Mesothelial cell of epicardium (in vitro differentiated cells): ENCODE measurements around a stretch of chr15.

DNA sequence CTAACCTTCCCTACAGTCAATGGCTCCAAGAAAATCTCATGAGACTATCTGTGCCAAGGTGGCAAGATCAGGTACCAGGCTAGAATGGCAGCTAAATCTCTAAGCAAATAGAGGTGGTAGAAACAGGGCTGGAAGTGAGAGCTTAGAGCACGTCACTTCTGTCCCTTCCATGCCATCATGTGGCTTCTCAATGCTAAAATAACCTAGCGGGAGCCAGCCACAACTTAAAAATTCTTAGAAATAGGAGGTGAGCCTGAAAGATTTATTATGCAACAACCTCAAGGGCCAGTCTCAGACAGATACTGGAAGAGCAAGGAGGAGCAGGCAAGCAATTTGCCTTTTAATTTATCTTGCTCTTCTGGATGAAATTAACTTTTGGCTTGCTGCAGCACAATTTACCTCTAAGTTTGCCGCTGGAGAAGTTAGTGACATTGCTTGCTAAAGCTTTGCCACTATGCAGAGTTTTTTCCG is 329.0 kb upstream of the RORA start:
- PRO-cap = no peak

DNA sequence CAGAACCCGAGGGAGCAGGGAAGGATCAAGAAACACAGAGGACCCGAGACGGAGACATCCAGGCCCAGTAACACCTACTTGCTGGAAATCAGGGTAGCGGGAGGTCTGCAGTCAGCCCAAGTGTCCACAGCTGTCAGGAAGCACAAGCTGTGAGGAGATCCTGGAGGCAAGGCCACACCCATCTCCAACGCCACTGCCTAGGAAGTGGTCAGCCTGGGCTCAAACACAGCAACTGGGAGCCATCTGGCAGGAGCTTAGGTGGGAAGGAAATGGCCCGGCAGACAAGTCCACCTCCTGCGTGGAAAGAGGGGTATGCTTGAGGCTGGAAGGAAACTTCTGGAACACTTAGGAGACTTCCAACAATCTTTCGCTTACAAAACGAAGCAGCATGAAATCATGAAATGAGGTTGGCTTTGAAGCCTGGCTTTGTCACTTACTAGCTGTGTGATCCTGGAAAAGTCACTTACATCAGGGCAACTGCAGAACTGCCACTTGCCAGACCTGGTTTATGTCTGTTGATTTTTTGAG is 407.1 kb downstream of the VPS13C start:
- PRO-cap = no peak

- PRO-cap = no peak
These were observed 206.2 kb downstream of the VPS13C start for GRCh38 chr15:61853823-61854625.

GRCh38 chr15:62067101-62067490 is 319 bp downstream of the C2CD4A start:
- PRO-cap = no peak

- PRO-cap = no peak
These were observed 808 bp downstream of the C2CD4A start for GRCh38 chr15:62067491-62068078.

GRCh38 chr15:62350527-62351001 is 39.8 kb upstream of the TLN2 start:
- PRO-cap = no peak

DNA sequence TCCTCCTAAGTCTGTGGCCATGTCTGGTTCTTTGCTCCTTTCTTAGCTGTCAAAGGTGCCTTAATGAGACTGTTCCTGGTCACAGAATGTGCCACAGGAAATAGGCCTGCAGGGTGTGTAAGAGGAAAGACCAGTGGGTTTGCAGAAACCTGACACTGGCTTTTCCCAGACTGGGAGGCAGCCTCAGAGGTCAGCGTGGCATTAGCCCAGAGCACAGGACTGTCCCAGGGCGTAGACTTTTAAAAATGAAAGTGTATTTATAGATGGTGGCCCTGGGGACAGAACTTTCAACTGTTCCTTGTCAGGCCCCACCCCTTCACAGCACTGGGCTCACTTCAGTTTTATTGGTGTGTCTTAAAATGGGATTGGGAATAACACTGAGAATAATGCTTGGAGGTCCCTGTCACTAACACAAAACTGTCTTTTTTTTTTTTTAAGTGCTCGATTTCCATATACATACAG is 82.6 kb downstream of the TLN2 start:
- PRO-cap = no peak

- PRO-cap = no peak
These were observed 234.8 kb downstream of the TLN2 start for GRCh38 chr15:62624825-62625803.

GRCh38 chr15:62812238-62812704 is 230.3 kb upstream of the TPM1 start:
- PRO-cap = no peak

DNA sequence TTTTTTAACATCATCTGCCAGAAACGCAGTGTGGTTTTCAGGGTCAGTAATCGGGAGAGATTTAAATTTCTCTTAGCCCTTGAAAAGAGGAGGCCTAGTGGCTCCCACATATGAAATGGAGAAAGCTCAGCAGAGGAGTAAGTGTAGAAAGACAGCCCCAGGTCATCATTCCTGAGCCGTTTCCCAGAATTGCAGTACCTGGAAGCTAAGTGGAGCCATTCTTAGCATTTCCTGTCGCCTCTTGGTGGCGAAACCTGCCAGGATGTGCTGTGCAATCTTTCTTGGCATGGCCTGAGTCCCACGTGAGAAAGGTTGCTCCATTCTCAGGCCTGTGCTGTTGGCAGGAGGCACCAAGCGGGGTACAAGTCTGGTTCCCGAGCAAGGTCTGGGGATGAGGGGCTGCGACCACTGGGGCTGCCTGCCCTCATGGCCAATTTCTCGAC is 207.2 kb upstream of the TPM1 start:
- PRO-cap = no peak

GRCh38 chr15:62857367-62858083 is 185.0 kb upstream of the TPM1 start:
- PRO-cap = no peak

GRCh38 chr15:63011141-63011838 is 31.3 kb upstream of the TPM1 start:
- PRO-cap = no peak

DNA sequence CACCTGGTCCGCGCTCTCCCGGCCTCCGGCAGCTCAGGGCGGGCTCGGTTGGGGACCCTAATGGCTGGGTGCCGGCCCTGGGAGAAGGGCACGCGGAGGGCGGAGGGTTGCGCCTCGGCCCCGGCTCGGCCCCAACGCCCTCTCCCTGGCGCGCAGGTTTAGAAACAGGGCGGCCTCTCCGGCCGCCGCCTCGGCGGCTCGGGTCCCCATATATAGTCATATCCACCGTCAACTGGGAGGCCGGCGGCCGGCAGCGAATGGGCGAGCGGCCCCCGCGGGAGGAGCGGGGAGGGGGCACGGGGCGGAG is 273 bp upstream of the TPM1 start:
- PRO-cap = bidirectional peak, plus-strand start outside the sequence, minus-strand start at position 234 of the sequence

GRCh38 chr15:63122998-63123563 is 1.4 kb downstream of the LACTB start:
- PRO-cap = no peak

DNA sequence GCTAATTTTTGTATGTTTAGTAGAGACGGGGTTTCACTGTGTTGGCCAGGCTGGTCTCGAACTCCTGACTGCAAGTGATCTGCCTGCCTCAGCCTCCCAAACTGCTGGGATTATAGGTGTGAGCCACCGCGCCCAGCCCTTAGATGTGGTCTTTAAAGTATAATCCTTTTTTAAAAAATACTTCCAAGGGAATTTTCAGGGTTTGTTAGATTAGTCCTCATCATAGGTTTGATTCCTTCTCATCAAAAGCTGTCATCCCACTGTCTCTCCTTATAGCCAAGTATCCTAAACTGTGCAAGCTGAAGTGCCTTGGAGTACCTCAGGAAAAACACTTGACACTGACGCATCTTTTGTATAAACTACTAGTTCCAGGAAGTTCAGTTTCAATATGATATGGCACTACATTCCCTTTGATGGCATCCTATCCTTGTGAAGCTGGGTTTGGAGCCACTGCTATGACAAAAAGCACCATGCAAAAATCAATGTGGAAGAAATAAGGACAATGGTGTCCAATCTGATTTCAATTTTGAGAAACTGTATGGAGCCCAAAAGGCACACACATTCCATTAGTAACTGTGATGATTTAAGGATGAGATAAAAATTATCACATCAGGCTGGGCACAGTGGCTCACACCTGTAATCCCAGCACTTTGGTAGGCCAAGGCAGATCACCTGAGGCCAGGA is 5.7 kb downstream of the RPS27L start:
- PRO-cap = no peak

- PRO-cap = no peak
These were observed 14.4 kb downstream of the RAB8B start for GRCh38 chr15:63203799-63204226.

DNA sequence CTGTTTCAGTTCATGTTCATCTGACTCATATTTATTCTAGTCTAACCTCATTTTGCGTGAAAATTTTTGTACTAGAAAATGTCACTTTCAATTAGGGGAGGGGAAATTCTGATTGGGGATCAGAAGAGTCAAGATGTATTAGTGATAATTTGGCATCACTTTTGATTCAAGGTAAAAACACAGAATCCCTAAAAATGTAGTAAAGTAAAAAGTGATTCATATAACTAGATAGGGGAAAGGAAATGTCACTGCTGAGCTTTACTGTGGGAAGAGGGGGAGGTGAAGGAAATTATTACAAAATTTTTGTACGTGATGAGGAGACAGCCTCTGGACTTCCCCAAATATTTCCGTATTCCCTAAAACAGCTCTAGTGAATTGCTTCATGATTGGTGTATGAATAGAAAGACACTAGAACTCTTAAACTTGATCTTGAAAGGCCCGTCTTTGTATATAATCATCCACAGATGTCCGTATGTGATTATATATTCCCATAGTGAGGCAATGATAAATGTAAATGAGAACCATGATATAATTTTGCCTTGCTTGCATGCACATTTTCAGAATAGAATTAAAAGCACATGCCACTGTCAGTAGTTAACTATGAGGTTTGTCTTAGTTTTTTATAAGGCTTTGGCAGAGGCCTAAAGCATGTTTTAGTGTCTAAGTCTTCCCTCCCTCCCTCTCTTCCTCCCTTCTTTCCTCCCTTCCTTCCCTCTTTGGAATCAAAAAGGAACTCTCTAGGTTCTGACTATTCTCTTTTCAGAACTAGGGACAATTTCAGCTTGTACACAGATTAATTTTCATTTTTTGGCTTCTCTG is 23.2 kb downstream of the RAB8B start:
- PRO-cap = no peak

DNA sequence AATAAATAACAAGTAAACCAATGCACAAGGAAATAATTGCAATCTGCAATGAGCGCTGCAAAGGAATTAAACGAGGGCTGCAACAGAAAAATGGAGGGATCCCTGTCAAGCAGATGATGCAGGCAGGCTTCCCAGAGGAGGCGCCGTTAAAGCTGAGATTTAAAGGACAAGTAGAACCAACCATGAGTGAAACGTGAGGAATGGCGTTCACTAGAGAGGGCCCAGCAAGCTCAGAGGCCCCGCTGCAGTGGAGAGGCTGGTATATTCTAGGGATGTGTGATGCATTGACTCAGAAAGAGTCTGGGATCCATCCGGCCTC is 28.6 kb downstream of the CA12 start:
- PRO-cap = no peak

- PRO-cap = no peak
These were observed 27.0 kb downstream of the CA12 start for GRCh38 chr15:63354784-63354983.

DNA sequence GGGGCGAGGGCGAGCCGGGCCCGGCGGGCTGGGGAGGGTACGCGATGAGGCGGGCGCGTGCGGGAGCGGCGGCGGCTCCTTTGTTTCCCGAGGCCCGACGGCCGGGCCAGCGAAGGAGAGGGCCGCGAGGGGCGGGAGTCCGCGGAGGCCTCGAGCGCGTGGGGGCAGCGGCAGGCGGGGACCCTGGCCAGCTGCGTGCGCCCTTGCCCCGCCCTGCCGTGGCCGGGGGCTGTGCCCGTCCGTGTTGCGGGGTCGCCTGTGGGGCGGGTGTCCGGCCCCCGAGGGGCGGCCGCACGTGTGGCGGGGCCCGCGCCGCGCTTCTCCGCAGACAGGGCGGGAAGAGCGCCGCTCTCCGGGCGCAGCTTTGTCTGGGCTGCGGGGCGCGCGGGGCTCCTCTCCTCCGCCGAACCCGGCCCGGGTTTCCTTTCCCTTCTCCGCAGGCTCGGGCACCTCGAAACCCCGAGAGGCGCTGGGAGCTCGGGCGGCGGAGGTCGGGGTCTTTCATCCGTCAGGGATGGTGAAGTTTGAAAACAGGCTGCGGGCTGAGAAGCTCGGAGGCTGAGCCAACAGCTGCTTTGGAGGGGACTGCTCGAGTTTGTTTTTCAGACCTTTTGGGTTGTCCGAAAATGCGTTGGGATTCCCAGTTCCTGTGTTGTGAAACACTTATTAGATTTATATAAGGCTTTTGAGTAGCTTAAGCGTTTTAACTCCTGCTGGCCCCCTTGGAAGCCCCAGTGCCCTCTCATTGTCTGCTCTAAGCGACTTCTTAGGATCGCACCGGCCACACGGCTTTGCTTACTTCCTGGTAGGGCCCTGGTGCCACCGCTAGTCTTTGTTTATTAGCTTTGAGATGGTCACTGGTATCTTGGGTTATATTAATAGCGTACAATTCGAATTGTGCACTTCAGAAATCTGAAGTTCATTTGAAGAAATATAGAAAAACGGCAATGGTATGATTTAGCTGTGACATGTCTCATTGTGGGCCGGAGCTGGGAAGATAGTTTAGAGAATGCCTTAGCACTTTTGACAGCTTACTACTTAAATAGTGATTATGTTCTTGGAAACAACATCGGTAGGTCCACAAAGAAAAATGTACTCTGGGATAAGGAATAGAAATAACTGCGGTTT is 903 bp downstream of the USP3 start:
- PRO-cap = bidirectional peak, plus-strand start at position 327 of the sequence, minus-strand start at position 111 of the sequence; unidirectional peak, minus-strand start at position 793 of the sequence